Bile duct (tissue), 1 donor: Measurements from ENCODE around the gene TEX19.

GRCh38 chr17:82200549-82201191 lies 12.0 kb downstream of the CCDC57 start:
- PRO-cap: no peak

GRCh38 chr17:82205543-82206619 lies 6.8 kb downstream of the CCDC57 start:
- PRO-cap: bidirectional peak, plus-strand start at chr17:82206091, minus-strand start at chr17:82205769; bidirectional peak, plus-strand start at chr17:82206438, minus-strand start at chr17:82206295

- PRO-cap: no peak
Observed at GRCh38 chr17:82324265-82325006, 7.0 kb upstream of the CD7 start.

DNA sequence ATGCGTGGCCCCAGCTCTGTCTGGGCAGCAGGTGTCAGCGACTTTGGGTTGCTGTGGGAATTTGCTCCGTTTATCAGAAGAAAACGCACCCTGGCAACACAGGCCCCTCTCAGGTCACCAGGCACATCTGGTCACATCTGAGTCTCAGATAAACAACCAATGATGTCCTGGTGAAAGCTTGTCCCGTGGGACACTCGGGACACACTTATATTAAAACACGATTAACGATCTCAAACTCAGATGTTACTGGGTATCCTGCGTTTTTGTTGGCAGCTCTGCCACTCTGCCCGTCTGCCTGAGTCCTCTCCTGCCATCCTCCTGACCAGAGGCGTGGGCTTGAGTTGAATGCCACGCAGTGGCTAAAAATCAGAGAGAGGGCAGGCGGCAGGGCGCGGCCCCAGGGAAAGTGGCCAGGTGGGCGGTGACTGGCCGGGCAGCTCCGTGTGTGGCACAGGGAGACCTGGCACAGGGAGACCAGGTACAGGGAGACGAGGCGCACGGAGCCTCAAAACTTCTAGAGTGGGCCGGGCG lies 2.2 kb downstream of the SECTM1 start:
- PRO-cap: no peak

DNA sequence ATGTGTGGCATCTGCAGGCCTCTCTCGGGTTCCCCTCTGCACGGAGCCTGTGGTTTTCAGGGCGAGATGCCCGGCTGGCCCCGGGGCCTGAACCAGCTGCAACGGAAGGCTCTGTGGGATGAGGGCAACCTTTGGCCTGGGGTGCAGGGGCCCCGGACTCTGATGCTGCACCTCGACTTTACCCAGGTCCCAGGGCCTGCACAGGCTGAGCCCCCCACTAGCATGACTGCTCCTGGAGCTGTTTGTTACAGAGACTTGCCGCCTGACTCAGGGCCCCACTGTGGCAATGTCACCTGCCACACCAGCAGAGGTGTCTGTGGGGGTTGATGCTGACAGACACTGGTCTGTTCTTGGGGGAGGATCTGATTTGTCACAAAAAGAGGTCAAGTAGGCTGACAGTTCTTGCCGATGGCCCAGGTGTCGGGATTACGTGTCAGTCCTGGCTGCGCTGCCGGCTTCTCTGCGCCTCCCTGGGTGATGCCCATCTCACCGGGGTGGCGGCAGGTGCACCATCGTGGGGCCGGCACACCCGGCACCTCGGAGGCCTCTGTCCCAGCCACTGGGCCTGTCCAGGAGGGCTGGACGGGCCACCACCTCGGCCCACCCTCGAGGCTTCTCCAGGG lies 8.5 kb upstream of the TEX19 start:
- PRO-cap: no peak

DNA sequence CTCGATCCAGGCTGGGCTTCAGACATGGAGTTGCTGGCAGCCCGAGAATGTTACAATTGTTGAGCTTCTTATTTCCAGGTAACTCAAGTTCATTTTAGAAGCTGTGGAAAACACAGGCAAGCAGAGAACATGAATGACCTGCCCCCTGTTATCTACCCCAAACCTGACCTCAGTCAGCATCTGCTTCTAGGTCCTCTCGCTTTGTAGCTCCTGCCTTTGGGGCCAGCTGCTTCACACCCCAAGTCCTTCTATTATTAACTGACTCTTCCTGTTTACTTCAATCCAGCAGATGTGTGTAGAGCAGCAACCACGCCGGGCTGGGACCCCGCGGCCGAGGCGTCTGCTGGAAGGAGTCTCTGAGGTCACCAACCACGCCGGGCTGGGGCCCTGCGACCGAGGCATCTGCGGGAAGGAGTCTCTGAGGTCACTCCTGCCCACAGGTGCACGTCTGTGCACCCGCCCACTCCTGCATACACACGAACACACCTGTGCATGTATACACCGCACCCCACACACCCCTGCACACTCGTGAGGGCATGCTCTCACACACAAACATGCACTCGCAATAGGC lies 7.9 kb upstream of the TEX19 start:
- PRO-cap: no peak

DNA sequence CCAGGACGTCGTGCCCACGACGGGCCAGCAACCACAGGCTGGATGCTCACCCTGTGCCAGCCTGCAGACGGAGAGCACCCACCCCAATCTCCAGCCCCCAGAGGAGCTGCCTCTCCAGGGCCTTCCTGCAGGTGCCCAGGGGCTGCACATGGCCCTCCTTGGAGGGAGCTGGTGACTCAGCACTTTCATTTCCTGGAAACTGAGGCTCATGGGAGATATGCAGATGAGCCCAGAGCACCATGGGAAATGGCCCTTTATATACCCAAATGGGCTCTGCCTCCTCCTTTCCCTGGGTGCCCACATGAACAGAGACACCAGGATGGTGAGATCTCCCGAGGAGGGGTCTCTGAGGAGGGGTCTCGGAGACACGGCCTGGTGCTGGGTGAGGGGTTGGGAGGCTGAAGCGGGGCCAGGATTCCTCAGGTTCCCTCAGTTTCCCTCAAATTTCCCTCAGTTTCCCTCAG lies at the start of gene TEX19:
Gene TEX19, plus strand, starts transcription at position 284 of the 464 bp plus-strand sequence.
- PRO-cap: no peak

- PRO-cap: no peak
Observed at GRCh38 chr17:82390079-82390971, 18.8 kb downstream of the UTS2R start.

- PRO-cap: no peak
Observed at GRCh38 chr17:82429377-82430282, 11.2 kb upstream of the OGFOD3 start.

DNA sequence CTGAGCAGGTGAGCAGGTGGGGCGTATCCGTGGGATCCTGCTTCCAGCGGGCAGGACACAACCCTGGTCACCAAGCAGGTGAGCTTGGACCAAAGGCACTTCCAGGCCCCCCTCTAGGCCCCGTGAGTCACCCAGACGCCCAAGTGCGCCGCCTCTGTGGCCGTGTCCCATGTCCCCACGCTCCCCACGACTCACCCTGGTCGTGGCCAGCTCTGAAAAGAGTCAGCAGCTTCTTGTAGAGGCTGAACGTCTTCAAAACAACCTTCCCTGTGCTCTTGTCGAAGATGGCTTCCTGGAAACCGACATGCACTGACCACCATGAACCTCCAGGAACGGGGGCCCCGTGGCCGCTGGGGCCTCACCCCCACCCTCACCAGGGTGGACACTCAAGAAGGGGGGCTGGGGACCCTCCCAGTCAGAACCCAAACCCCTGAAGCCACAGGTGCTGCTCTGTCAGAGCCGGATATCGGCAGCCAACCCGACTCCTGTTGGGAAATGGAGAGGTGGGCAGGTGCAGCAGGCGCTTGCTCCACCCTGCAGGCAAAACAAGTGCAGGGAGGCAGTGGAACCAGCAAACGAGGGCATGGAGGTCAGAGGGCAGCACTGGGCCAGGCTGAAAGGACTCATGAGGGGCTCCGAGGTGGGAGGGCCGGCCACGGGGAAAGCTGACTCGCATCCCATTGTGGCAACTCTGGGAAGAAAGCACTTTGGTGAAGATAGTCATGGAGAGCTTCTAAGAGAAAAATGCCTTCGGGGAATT lies 4.7 kb downstream of the CYBC1 start:
- PRO-cap: no peak

- PRO-cap: unidirectional peak, plus-strand start at chr17:82449513; unidirectional peak, plus-strand start at chr17:82449545
Observed at GRCh38 chr17:82448850-82450219, 1.2 kb downstream of the CYBC1 start.

DNA sequence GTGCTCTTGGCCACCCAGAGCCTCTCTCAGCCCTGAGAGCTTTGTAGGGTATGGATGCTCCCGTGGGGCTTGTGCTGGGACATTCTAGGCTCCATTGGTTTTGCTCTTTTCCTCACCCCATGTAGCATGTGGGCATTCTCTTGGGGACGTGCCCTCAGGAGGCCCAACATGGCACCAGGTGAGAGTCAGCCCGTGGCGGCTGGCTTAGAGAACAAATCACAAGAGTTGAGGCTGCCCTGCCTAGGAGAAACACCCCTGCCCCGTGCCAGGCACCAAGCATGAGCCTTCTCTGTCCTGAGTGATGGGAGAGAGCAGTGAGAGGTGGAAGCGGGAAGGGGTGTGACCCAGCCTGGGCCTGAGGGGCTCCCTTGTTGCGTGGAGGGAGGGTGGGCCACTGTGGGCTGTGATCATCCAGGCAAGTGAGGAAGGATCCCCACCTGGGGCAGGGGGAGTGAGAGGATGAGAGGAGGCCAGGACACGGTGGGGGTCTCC lies 27.2 kb downstream of the NARF start:
- PRO-cap: no peak

DNA sequence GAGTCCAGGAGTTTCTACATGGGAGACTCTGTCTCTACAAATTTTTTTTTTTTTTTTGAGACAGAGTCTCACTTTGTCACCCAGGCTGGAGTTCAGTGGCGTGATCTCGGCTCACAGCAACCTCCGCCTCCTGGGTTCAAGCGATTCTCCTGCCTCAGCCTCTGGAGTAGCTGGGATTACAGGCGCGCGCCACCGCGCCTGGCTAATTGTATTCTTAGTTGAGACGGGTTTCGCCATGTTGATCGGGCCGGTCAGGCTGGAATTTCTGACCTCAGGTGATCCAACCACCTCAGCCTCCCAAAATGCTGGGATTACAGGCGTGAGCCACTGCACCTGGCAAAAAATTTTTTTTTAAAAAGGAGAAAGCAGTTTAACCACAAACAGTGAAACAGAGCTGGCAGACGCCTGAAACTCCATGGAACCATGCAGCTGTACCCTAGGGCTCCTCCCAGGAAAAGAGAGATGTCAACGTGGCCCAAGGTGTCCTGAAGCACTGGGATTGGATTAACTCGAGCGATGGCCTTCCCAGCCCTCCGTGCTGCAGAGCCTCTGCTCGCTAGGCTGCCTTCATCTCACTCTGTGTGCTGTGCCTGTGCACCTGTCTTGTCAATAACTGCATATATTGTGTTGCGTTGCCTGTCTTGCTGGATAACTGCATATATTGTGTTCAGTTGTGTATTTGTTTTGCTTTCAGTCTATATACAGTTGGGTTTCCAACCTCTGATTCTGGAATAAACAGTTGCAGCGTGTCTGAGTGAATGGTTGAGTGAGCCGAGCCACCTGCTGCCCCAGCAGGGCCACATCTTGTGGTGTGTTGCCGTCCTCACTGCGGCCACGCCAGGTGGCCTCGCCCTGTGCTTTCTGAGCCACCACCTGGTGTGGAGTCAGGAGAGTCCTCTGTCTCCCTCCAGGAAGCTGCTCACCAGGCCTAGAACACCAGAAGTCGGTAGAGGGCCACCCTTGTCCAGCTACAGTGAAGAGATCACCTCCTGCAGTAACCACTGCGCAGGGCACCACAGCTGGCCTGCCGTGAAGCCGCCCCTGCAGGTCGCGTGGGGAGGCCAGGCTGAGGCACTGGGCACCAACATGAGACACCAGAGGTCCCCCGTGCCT lies 29.4 kb upstream of the FOXK2 start:
- PRO-cap: no peak

- PRO-cap: bidirectional peak, plus-strand start at chr17:82497352, minus-strand start at chr17:82497256
Observed at GRCh38 chr17:82496913-82497520, 22.5 kb upstream of the FOXK2 start.

- PRO-cap: no peak
Observed at GRCh38 chr17:82517321-82517594, 2.3 kb upstream of the FOXK2 start.

DNA sequence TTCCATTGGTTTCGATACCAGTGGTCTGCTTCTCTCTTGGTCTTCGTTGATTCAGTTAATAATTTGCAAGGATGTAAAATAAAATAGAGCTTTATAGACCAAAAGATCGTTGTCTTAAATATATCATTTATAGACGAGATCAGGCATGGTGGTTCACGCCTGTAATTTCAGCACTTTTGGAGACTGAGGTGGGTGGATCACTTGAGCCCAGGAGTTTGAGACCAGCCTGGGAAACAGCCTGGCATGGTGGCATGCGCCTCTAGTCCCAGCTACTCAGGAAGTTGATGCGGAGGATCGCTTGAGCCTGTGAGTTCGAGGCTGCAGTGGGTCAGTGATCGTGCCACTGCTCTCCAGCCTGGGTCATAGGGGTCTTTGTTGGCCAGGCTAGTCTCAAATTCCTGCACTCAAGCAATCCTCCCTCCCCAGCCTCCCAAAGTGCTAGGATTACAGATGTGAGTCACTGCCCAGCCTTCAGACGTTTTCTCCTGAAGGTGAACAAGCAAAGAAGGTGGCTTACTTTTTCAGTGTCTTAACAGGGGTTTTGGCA lies 41.1 kb downstream of the FOXK2 start:
- PRO-cap: no peak

- PRO-cap: bidirectional peak, plus-strand start at chr17:82604316, minus-strand start at chr17:82604116
Observed at GRCh38 chr17:82603380-82604816, 44.3 kb downstream of the WDR45B start.

GRCh38 chr17:82614741-82616138 lies 33.0 kb downstream of the WDR45B start:
- PRO-cap: no peak

DNA sequence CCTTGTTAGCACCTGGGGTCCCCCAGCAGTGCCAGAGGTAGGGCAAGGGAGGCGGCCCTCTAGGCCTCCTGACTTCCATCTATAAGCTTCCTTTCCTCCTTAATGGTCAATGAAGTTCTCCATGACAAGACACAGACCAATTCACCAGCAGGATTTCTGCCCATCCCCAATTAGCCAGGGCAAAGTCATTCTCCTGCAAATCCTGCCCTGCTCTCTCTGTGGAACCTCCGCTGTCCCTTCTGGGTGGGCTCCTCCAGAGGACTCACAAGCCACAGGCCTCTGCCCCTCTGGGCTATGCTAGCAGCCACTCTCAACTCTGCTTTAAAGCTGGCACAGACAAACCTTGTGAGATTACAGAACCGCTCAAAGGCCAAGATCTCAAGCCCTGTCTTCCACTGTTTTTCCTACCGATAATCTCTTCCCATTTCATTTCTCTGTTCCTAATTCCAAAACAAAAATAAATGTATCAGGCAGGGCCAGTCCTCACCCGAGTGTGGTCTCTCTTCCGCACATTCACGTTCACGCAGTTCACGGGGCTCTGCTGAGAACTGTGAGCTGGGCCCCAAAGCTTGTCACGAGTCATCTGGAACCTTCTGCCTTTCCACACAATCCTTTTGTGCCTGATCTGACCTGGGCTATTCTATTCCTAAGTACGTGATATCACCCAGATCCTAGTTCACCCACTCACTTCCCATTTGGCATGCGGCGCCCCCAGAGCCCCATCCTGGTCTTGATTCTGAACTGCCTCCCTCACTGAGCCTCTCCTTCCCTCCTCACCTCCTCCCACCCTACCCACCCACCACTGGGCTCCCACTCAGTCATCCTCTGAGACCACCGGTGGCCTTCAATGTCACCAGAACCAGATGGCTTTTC lies 18.8 kb downstream of the WDR45B start:
- PRO-cap: no peak

DNA sequence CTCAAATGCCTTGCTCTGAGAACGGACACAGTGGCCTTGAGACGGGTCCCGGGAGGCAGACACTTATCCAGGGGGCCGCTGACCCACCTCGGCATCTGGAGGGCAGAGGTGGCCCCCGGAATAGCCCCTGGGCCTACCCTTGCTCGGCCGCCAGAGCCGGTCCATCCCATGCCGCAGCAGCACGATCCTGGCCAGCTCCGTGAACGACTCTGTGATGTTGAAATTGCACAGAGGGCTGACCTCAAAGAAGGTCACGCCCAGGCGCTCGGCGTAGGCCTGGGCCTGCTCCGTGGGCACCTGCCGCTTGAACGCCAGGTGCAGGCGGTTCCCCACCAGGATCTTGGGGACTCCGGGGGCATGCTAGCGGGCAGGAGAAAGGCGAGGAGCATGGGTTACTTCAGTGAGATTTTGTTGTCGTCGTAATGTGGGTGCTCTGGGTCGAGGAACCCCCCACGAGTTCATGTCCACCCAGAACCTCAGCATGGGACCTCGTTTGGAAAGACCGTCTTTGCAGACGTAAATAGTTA lies 10.2 kb upstream of the WDR45B start:
- PRO-cap: no peak